ENCODE measurements around the gene CACNG5.

DNA sequence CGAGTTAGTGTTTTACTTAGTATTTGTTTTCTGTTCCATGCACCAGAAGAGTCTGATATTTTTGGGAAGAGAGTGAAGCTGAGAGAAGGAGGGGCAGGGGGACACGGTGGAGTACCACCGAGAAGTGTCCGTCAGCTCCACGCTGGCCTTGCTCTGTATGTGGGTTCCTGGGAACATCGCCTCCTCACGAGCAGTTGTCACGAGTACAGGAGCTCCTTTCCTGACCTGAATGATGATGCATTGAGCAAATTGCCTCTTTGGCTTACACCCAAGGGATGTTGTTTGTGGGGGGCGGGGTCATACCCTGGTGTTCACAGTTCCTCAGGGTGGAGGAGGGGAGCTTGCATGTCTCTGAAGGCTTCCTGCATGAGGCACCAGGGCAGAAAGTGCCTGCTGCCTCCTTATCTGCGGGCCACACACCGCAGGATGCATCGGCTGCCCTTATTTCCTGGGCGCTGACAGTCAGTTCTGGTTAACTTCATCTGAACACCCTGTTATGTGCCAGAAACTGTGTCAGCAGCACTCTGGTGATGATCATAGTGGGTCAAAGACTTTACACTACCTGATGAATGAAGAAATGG is 36.2 kb downstream of the RGS9 start:
- PRO-cap, 2 experiments: no peak in any of the 2 experiments
- RAMPAGE, long total RNA, 5 experiments: no peak in any of the 5 experiments

DNA sequence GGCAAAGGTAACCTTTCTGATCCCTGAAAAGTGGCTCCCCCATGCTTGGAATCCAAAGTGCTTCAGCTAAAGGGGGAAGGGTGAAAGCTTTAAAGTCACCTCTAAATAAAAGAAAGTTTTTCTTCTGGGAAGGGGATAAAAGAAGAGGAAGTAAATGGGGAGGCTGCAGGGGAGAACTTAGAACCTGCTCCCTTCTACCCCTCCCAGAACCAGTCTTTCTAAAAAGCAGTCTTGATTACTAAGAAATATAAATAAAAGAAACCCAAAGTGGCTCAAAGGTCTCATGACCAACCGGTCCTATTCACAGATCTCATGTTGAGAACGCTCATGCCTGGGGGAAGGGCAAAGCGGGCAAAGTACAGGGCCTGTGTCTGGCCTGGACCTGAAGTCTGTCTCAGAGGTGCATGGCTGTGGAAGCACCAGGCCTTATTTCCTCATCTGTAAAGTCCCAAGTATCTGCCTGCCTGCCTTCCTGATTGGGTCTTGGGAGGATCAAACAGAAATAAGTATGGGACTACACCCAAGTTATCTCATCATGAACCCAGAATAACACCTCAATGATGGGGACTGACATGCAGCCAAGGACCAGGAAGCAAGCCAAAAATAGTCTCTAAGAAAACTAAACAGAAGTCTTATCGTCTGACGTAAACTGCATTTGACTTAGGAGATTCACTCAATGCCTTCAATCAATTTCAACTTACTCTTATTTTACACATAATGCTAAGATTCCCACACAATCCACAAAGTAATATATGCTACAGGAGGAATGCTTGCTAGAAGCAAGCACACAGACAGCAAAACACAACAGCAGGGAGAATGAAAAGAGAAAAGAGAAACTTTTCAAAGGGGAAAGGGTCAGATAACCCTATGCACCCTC is 14.2 kb downstream of the AXIN2 start:
- PRO-cap, 2 experiments: no peak in any of the 2 experiments
- RAMPAGE, long total RNA, 5 experiments: no peak in any of the 5 experiments

DNA sequence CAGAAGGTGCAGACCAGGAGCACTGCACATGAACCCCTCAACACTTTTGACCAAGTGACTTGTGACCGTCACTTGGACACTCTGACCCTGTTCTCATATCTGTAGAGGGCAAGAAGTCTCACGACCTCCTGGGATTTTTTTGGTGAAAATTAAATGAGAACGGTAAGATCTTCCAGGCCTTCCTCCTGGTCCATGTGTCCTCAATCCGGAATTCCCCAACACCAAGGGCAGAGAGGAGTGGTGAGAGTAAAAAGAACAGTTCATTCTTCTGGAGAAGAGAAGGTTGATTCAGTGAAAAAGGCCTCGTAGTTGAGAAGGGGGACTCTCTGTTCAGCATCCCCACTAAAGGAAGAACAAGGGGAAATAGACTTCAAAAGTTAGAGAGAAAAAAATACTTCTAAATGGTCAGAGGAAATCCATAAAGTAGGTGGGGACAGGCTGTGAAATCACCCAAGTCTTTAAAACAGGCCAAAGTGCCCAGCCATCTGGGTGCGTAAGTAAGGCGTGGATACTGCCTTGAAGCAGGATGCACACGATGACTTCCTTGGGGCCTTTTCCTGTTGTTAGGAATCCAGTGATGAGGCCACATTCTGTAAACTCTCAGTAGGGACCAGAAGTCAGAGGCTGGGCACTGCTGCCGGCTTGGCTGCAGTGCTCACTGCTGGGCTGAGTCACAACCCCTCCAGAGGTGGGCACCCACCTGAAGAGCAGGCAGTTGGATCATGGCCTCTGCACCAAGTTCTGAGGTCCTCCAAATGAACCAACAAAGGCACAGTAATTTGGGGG is 9.3 kb downstream of the AXIN2 start:
- PRO-cap, 2 experiments: no peak in any of the 2 experiments
- RAMPAGE, long total RNA, 5 experiments: no peak in any of the 5 experiments

DNA sequence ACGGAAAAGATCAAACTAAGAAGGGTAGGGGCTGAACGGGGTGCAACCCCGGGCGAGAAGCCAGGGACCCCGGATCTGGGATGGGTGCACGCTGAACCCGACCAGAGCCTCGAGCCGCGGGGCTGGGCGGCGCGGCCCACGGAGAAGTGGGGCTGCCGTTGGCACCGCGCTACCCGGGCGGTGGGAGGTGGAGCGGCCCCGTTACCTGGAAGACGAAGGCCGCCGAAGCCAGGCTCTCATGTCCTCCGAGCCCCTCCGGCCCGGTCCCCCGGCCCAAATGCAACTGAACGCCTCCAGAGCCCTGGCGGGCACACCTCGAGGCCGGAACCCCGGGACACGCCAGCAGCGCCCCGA is 1.7 kb downstream of the AXIN2 start:
- PRO-cap, 2 experiments: no peak in any of the 2 experiments
- RAMPAGE, long total RNA, 5 experiments: no peak in any of the 5 experiments

- PRO-cap, 2 experiments: no peak in any of the 2 experiments
- RAMPAGE, long total RNA, 5 experiments: no peak in any of the 5 experiments
Observed at GRCh38 chr17:65564678-65565398, 3.4 kb upstream of the AXIN2 start.

- PRO-cap, 2 experiments: no peak in any of the 2 experiments
- RAMPAGE, long total RNA, 5 experiments: no peak in any of the 5 experiments
Observed at GRCh38 chr17:65696681-65697168, 135.3 kb upstream of the AXIN2 start.

DNA sequence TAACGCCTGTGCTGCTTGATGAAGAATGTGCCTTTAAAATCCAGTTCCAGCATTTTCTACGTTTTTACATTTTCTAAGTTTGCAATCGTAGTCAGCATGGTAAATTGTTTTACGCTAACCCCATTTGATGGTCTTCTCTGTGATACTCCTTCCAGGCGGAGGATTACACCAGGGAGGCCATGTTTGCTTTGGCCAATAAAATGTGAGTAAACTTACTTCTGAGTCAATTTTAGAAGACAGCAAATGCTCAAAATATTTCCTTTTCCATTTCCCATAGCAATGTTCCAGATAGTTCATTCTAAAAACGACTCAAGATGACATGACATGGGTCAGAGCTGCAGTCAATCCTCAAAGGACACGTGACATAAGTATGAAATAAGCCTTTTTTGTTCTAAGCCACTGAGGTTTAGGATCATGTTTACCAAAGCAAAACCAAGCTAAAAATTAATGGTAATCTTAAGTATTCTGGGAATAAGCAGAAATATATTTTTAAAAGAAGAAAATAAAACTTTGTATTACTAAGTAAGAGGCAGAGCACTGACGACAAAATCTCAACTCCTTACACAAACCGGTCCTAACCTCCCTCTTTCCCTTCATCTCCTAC is 266.3 kb downstream of the CEP112 start:
- PRO-cap, 2 experiments: peak in 1 of 2 experiments; most common minus-strand start position 150 of the sequence (in 1)
- RAMPAGE, long total RNA, 5 experiments: no peak in any of the 5 experiments

DNA sequence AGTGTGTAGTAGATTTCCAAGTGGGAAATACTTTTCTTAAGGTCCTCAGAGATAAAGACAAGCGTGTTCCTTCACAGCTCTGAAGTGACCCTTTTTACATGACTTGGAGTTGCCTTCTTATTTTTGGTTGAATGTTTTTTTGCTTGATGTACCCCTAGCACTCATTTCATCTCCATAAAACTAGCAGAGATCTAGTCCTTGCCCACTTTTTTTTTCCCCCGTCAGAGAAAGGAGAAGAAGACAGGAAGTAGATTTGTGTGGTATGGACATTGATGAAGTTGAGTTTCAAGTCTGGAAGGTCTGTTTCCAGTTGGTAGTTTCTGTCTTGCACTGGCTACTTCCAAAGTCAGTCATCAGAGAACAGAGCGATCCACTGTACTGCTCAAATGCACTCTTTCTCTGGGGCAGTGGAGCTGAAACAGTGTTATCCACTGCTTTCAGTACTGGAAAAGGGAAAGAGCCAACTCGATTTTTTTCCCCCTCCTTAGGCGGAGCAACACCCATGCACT is 7.2 kb downstream of the PRKCA start:
- PRO-cap, 2 experiments: peak in 2 of 2 experiments; most common plus-strand start position 443 of the sequence (in 2); most common minus-strand start position 355 of the sequence (in 1)
- RAMPAGE, long total RNA, 5 experiments: no peak in any of the 5 experiments

DNA sequence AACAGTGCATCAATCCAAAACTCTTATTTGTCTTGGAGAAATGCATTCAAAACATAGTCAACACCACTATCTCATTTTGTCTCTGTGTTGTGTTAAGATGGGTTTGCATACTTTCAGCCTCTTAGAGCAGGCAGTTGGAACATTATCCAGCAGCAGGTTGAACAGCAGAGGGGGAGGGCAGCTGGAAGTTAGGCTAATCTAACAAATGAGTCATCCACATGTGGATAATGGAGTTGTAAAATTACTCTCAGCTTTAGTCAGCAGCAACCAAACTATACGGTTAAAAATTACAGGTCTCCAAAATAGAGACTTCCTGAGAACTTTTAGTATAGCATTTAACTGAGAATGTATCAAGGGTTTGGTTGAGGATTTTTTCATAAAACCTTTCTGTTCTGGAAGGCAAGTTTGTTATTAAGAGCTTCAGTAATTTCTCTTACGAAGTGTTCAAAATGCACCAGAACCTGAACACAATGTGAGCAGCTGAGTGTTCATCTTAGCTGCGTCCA is 46.2 kb downstream of the PRKCA start:
- PRO-cap, 2 experiments: no peak in any of the 2 experiments
- RAMPAGE, long total RNA, 5 experiments: no peak in any of the 5 experiments

GRCh38 chr17:66466816-66467421 is 164.5 kb downstream of the PRKCA start:
- PRO-cap, 2 experiments: no peak in any of the 2 experiments
- RAMPAGE, long total RNA, 5 experiments: no peak in any of the 5 experiments

GRCh38 chr17:66541974-66542624 is 239.7 kb downstream of the PRKCA start:
- PRO-cap, 2 experiments: no peak in any of the 2 experiments
- RAMPAGE, long total RNA, 5 experiments: no peak in any of the 5 experiments

DNA sequence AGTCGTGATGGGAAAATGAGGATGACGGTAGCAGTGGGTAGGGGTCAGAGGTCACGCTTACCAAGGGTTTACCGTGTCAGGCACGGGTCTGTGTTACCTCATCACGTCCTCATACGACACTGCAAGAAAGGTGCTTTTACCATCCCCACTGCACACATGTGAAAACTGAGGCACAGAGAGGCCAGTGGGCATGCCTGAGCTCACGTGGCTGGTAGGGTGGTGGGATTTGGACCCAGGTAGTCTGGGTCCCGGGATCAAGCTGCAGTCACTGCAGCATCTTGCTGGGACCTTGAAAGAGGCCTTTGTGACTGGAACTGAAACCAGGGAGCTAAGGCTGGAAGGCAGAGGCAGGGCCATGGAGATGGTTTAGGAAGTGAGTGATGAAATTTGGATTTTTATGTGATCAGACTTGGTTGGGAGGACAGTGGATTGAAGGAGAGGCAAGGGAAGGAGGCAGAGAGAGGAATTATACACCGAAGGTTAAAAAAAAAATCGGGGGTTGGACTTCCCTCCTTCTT is 255.5 kb upstream of the CACNG5 start:
- PRO-cap, 2 experiments: no peak in any of the 2 experiments
- RAMPAGE, long total RNA, 5 experiments: no peak in any of the 5 experiments

- PRO-cap, 2 experiments: no peak in any of the 2 experiments
- RAMPAGE, long total RNA, 5 experiments: no peak in any of the 5 experiments
Observed at GRCh38 chr17:66691356-66692264, 143.3 kb upstream of the CACNG5 start.

DNA sequence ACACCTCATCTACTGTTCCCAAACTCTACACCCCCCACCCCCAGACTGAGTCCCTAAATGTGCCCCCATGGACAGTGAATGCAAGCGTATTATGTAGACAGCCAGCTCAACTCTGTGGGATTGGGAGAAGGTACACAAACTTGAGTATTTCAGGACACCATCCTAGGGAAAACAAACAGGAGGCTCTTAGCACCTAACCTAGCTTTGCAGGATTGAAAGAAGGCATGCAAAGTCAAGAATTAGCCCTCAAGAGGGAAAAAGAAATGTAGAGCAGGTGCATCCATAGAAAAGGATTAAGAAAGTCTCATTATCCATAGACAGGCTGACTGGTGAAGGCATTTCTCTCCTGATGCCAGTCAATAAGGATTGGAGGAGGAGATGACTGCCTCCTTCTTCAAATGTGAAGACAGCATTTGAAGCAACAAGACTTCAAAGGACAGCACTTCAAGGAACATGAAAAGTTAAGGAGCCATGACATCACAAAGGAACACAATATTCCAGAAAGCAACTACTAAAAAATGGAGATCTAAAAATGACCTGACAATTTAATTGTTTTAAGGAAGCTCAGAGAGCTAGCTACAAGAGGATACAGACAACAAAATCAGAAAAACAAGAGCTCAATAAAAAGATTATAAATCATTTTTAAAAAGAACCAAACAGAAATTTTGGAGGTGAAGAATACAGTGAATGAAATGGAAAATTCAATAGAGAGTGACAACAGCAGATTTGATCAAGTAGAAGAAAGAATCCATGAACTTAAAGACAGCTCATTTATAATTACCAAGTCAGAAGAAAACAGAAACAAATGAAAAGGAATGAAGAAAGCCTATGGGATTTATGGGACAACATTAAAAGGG is 136.9 kb upstream of the CACNG5 start:
- PRO-cap, 2 experiments: no peak in any of the 2 experiments
- RAMPAGE, long total RNA, 5 experiments: no peak in any of the 5 experiments

- PRO-cap, 2 experiments: no peak in any of the 2 experiments
- RAMPAGE, long total RNA, 5 experiments: no peak in any of the 5 experiments
Observed at GRCh38 chr17:66789834-66790725, 44.8 kb upstream of the CACNG5 start.

DNA sequence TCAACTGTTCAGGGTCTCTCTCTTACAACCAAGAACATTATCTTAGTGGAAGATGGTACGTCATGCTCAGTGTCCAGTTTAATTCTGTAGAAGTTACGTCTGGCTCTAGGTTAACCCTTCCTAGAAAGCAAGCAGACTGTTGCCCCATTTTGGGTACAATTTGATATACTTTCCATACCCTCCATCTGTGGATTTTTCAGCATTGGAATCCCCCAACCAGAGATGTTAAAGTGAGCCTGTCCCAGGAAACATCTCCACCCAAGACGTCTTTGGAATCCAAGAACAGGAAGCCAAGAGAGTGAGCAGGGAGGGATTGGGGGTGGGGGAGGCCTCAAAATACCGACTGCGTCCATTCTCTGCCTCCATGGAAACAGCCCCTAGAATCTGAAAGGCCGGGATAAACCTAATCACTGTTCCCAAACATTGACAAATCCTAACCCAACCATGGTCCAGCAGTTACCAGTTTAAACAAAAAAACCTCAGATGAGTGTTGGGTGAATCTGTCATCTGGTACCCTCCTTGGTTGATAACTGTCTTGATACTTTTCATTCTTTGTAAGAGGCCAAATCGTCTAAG is 30.6 kb upstream of the CACNG5 start:
- PRO-cap, 2 experiments: no peak in any of the 2 experiments
- RAMPAGE, long total RNA, 5 experiments: no peak in any of the 5 experiments

GRCh38 chr17:66834581-66835315 is at the start of gene CACNG5:
TSS of gene CACNG5 (plus strand) at chr17:66835117.
- PRO-cap, 2 experiments: no peak in any of the 2 experiments
- RAMPAGE, long total RNA, 5 experiments: no peak in any of the 5 experiments

DNA sequence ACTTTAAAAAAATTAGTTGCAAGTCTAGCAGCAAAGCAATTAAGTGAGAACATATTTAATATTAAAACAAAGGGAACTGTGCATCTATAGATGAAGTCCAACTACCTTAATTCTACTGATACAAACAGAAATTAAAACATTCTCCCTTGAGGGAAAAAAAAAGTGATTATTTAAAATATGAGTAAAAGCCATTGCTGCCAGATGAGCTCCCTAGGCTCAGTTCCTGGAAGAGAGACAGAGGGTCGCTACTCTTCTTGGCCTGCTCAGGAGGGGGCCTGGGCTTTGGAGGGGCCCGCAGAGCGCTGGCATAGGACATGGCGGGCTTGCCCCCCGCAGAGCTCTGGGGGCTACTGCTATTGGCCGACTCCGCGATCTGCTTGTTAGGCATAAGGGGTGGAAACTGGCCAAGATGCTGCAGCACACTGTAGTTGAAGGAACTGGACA is 33.8 kb downstream of the CACNG1 start:
- PRO-cap, 2 experiments: no peak in any of the 2 experiments
- RAMPAGE, long total RNA, 5 experiments: no peak in any of the 5 experiments

GRCh38 chr17:67171112-67171857 is 73.7 kb downstream of the HELZ start:
- PRO-cap, 2 experiments: no peak in any of the 2 experiments
- RAMPAGE, long total RNA, 5 experiments: no peak in any of the 5 experiments

DNA sequence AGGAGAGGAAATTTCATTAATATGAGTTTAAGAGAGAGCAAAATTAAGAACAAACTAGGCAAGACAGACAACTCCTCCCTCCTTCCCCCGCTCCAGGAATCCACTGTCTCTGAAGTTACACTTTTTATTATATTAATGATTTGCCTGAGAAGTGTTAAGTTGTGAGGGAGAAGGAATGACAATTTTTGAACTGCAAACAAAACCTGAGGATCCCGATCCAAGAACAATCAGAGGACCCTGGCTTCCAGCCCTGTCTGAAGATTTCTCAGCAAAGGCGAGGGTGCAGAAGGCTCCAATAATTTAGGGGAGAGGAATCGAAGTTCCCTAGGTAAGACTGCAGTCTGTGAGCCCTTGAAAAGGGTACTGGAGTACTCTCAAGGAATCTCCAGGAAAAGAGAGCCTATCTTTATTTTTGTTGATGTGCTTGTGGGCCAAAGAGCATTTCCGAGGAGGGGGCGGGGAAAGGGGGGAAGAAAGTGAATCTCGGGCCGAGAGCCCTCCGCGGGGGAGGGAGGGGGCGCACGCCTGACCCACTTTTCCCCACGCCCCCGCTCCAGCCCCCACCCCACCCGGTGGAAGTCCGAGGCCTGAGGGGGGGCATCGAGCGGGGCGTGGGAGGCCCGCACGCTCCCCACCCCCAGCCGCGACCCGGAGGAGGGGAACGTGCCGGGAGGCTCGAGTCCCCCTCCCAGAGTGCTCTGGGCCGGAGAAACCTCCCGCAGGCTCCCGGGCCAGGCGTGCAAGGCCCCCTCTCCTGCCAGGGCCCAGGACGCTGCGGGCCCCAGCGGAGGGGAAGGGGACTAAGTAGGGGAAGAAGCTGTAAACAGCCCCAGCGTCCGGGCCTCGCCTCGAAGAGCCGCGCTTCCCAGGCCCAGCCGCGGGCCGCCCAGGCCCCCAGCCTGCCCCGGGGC is 615 bp downstream of the HELZ start:
- PRO-cap, 2 experiments: peak in 1 of 2 experiments; most common plus-strand start position 640 of the sequence (in 1)
- RAMPAGE, long total RNA, 5 experiments: start-site peak on the plus strand in 1 of 5 experiments, centred at position 637 of the sequence, 6 reads per replicate

Measured in thyroid gland (tissue), 7 donors.